ENCODE results near the genes RPS19BP1 and MRTFA.

DNA sequence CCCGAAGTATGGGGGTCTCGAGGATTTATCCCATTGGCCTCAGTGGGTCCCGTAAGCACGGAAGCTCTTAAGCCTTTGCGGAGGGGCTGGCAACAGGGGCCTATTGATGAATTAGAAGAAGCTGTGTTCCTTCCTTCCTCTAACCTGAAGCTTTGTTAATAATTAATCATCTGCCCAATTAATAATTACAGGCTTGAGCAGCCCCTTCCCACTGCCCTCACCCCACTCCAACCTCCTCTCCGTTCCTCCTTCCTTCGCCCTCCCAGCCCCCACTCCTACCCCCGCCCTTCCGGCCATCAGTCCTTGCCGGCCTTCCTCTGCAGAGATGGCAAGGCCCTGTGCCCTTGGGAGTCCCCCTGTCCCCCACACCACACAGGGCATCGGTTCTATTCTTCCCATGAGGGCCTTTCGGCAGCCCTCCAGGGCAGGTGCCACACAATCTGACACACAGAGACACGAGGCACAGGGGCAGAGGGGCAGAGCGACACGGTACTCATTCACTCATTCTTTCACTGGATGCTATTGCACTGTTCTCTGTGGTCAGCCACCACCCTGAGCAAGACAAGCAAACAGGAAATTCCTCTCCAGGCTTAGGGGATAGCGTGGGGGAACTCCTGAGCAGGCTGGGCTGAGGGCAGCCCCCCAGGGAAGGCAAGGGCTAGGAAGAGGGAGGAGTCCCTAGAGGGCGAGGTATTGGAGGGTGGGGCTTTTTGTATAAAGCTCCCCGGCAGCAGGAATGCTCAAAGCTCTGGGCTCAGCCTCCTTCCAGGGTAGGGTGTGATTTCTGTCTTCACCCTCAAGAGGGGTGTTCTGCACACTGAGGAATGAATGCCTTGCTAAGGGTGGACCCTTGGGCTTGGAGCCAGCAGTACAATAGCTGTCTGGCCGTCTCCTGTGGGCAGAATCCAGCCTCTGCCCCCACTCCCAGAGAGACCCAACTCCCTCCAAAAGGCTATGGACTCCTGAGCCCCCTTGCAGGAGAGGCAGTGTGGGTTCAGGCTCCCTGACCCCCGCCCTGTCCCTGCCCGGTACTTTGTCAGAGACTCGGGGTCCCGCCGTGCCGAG is 14.8 kb downstream of the MGAT3 start:
- PRO-cap, result no peak
- RAMPAGE, long total RNA, 2 experiments, result no peak in any of the 2 experiments

GRCh38 chr22:39494711-39495232 is 7.3 kb upstream of the MIEF1 start:
- PRO-cap, result no peak
- RAMPAGE, long total RNA, 2 experiments, result no peak in any of the 2 experiments

DNA sequence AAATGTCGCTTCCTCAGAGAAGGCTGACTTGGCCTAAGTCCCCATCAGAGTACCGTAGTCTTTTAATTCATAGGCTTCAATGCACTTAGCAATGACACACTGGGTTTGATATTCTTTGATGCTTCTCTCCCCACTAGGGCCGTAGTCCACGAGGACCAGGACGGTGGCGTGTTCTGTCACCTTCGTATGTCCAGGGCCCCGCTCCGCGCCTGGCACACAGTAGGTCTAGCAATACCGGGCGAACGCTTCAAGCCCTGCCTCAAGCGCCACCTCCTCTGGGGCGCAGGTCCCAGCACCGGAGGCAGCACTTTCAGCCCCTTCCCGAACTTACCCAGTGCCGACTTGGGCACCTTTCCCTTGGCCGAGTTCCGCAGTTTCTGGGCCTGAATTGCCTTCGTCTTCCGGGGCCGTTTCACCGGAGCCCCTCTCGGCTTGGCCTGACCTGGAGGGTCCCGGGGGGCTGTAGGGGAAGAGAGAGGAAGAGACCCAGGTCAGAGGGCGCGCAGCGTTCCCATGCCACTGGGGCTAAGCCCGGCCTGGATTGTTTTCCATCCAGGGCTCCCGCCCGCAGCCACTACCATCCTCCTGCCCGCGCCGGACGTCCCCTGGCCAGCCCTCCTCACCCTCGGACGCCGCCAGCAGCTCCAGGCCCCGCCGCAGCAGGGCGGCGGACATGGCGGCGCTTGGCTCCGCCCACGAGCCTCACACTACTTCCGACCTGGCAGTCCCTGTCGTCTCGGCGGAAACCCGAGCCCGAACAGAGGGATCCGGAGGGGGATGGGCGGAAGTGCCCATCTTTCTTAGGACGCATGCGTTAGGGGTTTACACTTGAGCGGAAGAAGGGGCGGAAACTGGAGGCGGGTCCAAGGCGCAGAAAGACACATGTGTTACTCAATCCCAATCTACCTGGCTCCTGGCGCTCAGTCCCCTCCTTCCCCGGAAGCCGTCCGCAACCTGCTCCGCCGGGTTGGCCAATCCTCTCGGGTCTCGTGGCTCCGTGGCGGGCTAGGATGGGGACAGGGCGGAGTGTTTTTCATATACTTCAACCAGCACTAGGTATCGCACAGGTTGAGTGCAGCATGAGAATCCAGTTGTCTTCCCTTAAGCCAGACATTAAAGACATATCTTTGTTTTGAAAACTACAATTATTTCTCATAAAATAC is at the start of gene RPS19BP1:
Gene RPS19BP1, minus strand, starts transcription at position 685 of the 1,163 bp plus-strand sequence.
- PRO-cap, result bidirectional peak, plus-strand start at position 923 of the sequence, minus-strand start at position 673 of the sequence
- RAMPAGE, long total RNA, 2 experiments, result start-site peak on the minus strand in 2 of 2 experiments, centred at positions 679 to 689 of the sequence, 803 to 855 reads per replicate

- PRO-cap, result no peak
- RAMPAGE, long total RNA, 2 experiments, result no peak in any of the 2 experiments
These were observed 12.2 kb upstream of the CACNA1I start for GRCh38 chr22:39558177-39558976.

DNA sequence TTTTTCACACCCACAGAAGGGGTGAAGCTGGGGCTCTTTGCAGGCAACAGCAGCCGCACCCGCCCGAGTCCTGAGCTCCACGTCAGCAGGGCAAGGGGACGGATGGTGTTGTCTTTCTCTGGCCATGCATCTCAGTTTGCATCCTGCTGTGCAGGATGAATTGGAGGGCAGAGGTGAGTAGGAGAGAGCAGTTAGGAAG is 14.4 kb downstream of the FAM83F start:
- PRO-cap, result no peak
- RAMPAGE, long total RNA, 2 experiments, result no peak in any of the 2 experiments

- PRO-cap, result no peak
- RAMPAGE, long total RNA, 2 experiments, result no peak in any of the 2 experiments
These were observed 47.1 kb downstream of the TNRC6B start for GRCh38 chr22:40224702-40225372.

DNA sequence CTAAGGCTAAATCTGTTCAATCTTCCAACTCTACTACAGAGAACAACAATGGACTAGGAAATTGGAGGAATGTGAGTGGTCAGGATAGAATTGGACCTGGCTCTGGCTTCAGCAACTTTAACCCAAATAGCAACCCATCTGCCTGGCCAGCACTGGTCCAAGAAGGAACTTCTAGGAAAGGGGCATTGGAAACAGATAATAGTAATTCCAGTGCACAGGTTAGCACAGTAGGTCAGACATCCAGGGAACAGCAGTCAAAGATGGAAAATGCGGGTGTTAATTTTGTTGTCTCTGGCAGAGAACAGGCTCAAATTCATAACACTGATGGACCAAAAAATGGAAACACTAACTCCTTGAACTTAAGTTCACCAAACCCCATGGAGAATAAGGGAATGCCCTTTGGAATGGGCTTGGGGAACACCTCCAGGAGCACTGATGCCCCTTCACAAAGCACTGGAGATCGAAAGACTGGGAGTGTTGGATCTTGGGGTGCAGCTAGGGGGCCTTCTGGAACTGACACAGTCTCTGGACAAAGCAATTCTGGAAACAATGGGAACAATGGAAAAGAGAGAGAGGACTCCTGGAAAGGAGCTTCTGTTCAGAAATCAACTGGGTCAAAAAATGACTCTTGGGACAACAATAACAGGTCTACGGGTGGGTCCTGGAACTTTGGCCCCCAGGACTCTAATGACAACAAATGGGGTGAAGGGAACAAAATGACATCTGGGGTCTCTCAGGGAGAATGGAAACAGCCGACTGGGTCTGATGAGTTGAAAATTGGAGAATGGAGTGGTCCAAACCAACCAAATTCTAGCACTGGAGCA is 81.1 kb upstream of the ADSL start:
- PRO-cap, result no peak
- RAMPAGE, long total RNA, 2 experiments, result no peak in any of the 2 experiments

- PRO-cap, result no peak
- RAMPAGE, long total RNA, 2 experiments, result no peak in any of the 2 experiments
These were observed 69.4 kb upstream of the ADSL start for GRCh38 chr22:40276931-40277171.

DNA sequence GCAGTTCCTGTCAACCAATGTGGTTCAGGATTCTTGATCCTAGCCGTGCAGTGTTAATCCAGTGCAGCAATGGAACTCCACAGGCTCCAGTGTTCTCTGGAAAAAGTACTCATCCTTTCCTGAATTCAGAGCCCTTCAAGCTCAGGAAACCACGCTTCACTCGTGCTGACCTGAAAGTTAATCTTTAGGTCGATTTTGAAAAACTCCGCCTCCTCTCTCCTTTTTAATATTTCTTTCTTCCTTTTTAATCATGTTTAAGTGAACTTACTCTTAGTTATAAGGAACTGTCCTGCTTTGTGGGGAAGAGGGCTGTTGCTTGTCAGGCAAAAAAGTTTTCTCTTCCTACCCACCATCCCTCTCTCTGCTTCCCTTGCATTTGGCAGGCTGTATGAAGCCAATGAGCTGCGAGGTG is 14.3 kb upstream of the ADSL start:
- PRO-cap, result no peak
- RAMPAGE, long total RNA, 2 experiments, result no peak in any of the 2 experiments

DNA sequence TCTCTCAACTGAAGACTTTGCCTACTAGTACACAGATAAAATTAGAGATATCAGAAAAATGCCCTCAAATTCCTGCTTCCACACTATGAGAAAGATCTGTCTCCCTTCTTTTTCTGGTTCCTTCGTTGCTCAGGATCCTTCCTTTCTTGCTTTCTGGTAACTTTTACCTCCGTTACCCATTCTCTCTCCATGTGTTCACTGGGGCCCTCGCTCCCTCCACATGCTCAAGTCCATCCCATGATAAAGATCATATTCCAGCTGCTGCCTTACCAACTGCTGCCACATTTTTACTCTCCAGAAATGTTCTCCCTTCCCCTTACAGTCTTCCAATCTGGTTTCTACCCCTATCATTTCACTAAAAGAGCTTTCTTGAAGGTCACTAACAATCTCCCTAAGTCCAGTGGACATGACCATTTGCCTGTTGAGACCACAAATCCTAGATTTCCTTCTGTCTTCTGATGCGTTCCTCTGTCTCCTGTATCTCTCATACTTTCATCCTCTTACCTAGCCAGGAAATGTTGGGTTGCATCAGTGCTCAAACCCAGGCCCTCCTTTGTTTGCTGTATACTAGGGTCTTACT is 7.6 kb upstream of the ADSL start:
- PRO-cap, result unidirectional peak, minus-strand start at position 320 of the sequence
- RAMPAGE, long total RNA, 2 experiments, result no peak in any of the 2 experiments

DNA sequence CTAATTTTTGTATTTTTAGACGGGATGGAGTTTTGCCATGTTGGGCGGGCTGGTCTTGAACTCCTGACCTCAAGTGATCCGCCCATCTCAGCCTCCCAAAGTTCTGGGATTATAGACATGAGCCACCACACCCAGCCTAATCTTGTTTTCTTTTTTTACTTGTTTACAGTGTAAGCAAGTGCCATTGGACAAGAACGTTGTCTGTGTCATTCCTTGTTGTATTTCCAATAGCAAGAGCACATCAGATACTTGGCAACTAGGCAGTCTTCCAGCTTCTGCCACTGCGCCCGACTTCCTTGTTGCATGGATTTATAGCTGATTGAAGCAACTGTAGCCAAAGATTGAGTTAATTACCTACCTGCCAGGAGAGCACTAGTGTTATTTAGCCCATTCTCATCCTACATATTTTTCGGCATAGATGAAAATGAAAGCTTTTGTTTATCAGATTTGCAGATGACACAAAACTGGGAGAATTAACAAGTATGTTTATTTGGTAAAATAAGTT is 3.0 kb upstream of the SGSM3 start:
- PRO-cap, result no peak
- RAMPAGE, long total RNA, 2 experiments, result no peak in any of the 2 experiments

- PRO-cap, result no peak
- RAMPAGE, long total RNA, 2 experiments, result no peak in any of the 2 experiments
These were observed 29.2 kb downstream of the SGSM3 start for GRCh38 chr22:40399703-40399975.

DNA sequence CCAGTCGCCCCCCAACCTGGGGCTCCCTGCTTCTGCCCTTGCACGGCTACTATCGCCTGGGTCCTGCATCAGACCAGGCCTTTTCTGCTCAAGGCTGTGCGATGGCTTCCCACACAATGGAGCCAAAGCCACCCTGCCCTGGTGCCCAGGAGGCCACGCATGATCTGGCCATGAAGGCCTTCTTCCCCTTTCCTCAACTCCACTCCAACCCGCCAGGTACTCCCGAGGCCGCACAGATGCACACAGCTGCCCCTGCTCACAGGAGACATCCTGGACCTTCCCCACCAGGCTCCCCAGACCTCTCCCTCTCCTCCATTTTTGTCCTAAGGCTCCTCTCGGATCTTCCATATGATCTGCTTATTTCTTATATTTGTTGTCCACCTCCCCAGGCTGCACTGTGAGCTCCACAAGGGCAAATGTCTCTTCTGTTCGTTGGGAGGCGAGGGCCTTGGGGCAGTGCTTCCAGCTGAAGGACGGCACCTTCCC is 46.0 kb downstream of the SGSM3 start:
- PRO-cap, result no peak
- RAMPAGE, long total RNA, 2 experiments, result no peak in any of the 2 experiments

DNA sequence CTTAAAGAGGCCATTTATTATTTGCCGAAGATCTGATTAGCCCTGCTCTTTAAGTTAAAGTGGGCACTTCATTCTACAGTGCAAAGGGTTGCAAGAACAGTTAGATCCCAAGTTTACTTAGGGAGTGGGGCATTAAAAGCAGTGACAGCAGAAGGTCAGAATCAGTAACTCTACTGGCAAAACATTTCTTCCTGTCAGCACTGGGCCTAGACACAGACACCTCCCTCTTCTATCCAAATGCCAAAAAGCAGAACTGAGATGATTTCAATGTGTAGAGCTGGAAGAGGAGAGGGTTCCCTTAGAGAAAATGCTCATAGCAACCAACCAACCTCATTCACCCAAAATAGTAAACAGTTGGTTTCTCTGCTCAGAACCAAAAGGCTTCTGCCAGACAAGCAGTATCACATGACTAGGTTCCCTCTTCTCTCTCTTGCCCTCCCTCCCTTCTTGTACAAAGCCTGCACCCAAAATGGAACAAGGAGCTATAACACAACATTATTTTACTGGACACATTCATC is 121.8 kb downstream of the SGSM3 start:
- PRO-cap, result no peak
- RAMPAGE, long total RNA, 2 experiments, result no peak in any of the 2 experiments

DNA sequence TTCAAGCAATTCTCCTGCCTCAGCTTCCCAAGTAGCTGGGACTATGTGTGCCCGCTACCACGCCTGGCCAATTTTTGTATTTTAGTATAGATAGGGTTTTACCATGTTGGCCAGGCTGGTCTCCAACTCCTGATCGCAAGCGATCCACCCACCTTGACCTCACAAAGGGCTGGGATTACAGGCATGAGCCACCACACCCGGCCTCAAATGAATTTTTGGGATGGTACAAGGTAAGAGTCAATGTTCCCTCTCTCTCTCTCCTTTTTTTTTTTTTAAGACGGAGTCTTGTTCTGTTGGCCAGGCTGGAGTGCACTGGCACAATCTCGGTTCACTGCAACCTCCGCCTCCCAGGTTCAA is 114.9 kb downstream of the MRTFA start:
- PRO-cap, result no peak
- RAMPAGE, long total RNA, 2 experiments, result no peak in any of the 2 experiments

- PRO-cap, result bidirectional peak, plus-strand start at chr22:40637031, minus-strand start at chr22:40636698
- RAMPAGE, long total RNA, 2 experiments, result start-site peak on the minus strand in 2 of 2 experiments, at chr22:40636672-40636711 at its widest, 150 to 153 reads per replicate
These were observed at the start of gene MRTFA for GRCh38 chr22:40635913-40636881. TSS of gene MRTFA (minus strand) at chr22:40636719.

DNA sequence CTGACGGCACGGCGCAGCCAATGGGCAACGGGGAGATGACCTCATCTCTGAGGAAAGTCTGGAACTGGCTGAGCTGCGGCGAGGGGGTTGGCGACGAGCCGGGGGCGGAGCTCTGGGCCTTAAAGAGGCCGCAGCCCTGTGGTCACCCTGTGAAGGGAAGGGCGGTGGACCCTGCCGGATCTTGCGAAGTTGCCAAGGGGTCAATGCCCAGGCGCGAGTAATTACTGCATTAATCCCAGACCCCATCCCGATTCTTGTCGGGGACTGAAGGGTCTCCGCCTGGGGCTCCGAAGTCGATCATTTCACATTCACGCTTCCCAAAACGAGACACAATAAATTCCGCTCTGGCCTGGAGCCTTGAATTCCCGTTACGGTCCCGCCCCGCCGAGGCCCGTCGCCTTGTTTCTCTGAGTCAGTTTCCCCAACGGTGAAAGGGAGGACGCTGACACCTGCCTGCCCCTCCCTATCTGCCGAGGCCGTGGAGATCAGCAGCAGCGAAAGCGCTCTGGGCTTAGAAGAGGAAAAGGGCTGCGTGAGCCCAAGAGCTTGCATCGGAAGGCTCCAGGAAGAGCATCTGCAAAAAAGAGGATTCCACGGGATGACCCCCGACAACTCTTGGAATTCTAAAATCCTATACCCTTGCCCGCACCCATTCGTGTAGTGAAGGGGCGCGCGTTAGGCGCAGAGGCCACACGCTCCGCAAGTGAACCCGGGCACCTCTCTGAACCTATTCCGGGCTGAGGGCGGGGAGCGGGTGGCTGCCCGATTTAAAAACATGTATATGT is 555 bp upstream of the MRTFA start:
- PRO-cap, result bidirectional peak, plus-strand start at position 150 of the sequence, minus-strand start outside the sequence; unidirectional peak, plus-strand start at position 415 of the sequence; unidirectional peak, plus-strand start at position 466 of the sequence; unidirectional peak, plus-strand start at position 514 of the sequence
- RAMPAGE, long total RNA, 2 experiments, result no peak in any of the 2 experiments

DNA sequence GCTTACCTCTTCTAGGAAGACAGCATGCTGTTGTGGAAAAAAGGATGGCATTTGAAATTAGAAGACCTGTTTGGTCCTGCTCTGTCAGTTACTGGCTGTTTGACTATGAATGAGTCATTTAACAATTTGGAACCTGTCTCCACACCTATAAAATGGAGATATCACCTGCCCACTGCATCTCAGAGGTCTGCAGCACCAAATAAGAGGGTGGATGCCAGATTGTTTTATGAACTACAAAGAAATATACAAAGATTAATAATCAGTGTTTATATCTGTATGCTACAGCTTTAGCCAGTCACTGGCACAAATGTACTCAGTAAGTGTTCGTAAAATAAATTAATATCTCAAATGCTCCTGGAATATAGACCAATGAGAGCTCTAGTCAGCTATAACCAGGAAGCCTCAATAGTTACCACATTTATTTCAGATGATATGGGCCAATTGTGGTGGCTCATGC is 60.7 kb downstream of the SLC25A17 start:
- PRO-cap, result no peak
- RAMPAGE, long total RNA, 2 experiments, result no peak in any of the 2 experiments

- PRO-cap, result no peak
- RAMPAGE, long total RNA, 2 experiments, result no peak in any of the 2 experiments
These were observed 21.9 kb downstream of the EP300 start for GRCh38 chr22:41114121-41114914.

DNA sequence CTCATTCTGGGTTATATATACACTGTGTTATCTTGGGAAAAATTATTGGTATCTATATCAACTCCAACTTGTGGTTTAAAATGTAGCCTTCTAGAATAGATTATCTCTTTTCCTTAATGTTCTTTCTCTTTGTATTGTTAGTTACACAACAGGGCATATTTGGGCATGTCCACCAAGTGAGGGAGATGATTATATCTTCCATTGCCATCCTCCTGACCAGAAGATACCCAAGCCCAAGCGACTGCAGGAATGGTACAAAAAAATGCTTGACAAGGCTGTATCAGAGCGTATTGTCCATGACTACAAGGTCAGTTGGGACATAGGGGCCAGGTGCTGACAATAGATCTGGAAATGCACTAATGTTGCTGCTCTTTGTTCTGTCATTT is 34.9 kb upstream of the L3MBTL2 start:
- PRO-cap, result no peak
- RAMPAGE, long total RNA, 2 experiments, result no peak in any of the 2 experiments

Measured in prostate gland (tissue), 2 donors.